Bronchial lymph node (tissue), 1 donor: ENCODE measurements around the genes APBB2, GRXCR1 and GNPDA2.

DNA sequence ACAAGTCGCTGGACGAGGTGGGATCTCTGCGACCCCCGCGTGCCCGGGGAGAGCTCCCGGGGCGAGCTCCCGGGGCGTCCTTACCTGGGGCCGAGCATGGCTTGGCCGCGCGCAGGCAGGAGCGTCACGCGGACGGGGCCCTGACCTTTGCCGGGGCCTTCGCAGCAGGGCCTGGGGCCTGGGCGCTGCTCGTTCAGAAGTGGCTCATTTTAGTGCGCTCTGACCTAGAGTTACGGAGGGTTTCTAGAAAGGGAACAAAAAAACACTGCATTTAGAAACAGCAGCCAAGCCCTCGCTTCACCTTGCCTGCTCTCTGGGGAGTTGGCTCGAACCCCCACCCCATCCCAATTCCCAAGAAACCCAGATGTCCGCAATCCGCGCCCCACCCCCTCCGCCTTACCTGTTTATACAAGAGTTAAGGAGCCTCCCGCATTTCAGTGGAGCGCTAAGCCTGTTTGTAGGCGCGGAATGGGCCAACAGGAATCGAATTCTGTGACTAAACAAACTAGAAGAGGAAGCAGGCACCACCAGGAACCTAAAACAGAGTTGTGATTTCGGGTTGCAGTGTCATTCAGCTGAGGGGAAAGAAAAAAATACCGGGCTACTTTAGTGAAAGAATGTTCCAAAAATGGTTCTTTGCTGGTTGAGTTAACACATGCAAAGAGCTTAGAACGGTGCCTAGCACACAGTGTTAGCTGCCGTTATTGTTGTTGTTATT is 874 bp upstream of the RBM47 start:
- PRO-cap: bidirectional peak, plus-strand start at position 108 of the sequence, minus-strand start at position 98 of the sequence; bidirectional peak, plus-strand start at position 543 of the sequence, minus-strand start at position 245 of the sequence

DNA sequence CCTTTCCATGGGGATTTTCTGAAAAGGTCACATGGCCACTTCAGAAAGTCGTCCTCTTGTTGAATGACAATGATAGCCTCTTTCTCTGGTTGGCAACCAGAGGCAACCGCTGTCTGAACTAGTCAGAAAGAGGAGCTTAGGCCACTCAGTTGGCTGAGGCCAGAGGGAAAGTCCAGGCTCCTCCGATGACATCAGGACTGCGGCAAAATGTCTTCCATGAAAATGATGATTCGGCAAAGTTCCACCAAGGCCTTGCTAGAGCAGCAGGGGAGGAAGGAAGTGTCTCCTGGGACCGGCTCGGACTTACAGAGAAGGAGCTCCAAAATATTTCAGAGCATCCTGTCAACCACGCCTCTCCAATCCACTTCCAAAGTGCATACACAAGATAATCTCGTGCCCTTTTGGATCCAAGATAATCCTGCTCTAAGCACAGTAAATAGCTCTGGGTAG is 19.2 kb upstream of the RBM47 start:
- PRO-cap: unidirectional peak, plus-strand start at position 148 of the sequence

GRCh38 chr4:40809616-40809982 is 59.8 kb downstream of the NSUN7 start:
- PRO-cap: unidirectional peak, minus-strand start at chr4:40809763

GRCh38 chr4:40908016-40909107 is 158.6 kb downstream of the NSUN7 start:
- PRO-cap: no peak

DNA sequence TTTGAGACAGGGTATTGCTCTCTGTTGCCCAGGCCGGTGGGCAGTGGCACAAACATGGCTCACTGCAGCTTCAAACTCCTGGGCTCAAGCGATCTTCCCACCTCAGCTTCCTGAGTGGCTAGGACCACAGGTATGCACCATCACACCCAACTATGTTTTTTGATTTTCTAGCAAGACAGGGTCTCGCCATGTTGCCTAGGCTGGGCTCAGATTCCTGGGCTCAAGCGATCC is 213.4 kb downstream of the NSUN7 start:
- PRO-cap: no peak

DNA sequence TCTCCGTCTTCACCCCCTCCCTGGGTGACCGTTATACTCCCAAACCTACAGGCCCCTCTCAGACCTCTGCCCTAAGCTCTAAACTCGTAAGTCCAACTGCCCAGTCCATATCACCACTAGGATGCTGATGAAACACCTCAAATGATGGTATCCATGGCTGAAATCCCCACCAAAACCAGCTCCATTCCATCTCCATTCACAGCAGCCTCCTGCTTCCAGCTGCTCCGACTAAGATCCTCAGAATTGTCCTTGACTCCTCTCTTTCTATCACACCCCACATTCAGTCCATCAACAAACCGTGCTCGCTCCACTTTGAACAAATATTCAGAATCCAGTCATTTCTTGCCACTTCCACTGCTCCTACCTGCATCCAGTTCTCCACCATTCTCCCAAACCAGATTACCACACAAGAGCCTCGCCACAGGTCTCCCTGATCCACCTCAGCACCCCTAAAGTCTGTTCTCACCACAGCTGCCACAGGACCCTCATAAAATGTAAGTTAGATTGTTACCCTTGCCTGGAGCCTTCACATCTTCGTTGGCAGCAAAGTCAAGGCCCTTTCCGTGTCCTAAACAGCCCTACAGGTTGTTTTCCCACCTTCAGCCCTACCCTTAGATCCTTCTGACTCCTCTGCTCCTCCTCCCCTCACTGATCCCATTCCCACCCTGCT is 19.1 kb downstream of the APBB2 start:
- PRO-cap: no peak

GRCh38 chr4:41213779-41214954 is at the start of gene APBB2:
Gene APBB2 (minus strand): TSS chr4:41214542.
- PRO-cap: bidirectional peak, plus-strand start at chr4:41214742, minus-strand start at chr4:41214615

GRCh38 chr4:41327607-41328150 is 71.0 kb downstream of the UCHL1 start:
- PRO-cap: no peak

DNA sequence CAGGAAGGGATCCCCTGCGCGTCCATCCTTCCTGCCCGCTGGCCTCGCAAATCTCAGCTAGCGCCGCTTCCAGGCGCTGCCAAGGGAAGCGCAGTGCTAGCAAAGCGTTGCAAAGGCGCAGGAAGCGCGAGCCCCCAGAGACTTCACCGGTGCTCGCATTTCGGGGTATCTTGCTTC is 104.3 kb downstream of the UCHL1 start:
- PRO-cap: unidirectional peak, minus-strand start at position 55 of the sequence

GRCh38 chr4:41361878-41362162 is 105.1 kb downstream of the UCHL1 start:
- PRO-cap: unidirectional peak, minus-strand start at chr4:41361950

DNA sequence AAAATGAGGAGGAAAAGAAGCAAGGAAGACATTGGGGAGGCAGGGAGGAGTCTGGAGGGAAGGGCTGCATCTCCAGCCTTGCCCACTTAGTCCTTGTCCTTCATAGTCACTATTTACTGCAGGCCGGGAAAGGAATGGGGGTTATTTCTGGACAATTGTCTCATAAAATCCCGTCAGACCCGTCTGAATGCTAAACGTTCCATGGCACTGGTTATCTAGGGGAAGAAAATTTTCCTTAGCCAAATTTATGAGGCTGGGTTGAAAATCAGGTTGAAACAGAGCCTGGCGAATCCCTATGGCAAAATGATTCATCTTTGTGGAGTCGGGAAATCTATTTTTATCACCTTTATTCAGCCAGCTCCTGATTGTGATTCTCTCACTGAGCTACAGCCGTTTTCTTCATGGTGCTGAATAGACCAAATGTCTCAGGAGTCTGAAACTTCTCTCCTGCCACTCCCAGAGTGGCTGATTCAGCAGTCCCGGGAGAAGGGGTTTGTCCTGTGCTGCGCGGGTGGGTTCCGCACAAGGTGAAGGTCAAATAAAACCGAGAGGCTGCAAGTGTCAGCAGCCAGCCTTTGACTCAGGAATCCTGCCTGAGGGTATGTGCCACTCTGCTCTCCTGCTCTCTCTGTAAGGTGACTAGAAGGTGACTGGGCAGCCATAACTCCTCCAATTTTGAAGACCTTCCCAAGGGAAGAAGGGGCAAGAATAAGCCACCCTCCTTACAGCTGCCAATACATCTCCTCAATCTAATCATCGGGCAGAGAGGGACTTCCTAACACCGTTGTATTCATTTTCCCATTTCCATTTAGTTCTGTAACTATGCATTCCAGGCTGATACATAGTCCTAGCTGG is 1.1 kb downstream of the LIMCH1 start:
- PRO-cap: no peak

- PRO-cap: unidirectional peak, plus-strand start at chr4:41545464
Observed at GRCh38 chr4:41544956-41545847, 7.2 kb downstream of the LIMCH1 start.

DNA sequence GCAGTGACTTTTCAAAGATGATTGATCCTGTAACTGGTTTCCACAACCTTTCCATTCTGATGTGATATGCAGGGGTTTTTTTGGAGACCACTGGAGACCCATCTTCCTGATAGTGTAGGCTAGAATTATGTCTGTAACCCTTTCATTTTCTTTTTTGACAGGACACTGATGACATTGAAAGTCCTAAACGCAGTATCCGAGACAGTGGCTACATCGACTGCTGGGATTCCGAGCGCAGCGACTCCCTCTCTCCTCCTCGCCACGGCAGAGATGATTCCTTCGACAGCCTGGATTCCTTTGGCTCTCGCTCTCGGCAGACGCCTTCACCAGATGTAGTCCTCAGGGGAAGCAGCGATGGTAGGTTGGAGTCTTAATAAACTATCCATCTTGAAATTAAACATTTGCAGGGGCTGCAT is 75.4 kb downstream of the LIMCH1 start:
- PRO-cap: no peak

DNA sequence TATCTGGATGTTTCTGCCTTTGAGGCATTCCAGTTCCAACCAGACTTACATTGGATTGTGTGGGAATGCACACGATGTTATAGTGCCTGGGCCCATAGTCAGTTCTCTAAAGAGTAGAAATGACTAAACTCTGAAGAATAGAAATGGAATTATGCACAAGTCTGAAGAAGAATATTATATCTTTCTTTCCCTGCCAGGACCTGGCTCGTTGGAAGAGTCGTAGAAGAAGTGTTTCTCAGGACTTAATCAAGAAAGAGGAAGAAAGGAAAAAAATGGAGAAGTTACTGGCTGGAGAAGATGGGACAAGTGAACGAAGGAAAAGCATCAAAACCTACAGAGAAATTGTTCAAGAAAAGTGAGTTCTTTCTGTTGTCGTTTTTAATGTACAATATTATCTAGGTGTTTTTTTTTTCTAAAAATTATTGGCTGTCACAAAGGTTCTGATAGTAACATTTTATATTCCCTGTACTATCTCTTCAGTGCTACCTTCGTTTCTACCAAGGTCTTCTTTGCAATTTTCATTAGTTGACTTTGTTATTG is 102.5 kb downstream of the PHOX2B start:
- PRO-cap: no peak

- PRO-cap: bidirectional peak, plus-strand start at chr4:42151168, minus-strand start at chr4:42151089
Observed at GRCh38 chr4:42150585-42151262, 1.7 kb downstream of the BEND4 start.

DNA sequence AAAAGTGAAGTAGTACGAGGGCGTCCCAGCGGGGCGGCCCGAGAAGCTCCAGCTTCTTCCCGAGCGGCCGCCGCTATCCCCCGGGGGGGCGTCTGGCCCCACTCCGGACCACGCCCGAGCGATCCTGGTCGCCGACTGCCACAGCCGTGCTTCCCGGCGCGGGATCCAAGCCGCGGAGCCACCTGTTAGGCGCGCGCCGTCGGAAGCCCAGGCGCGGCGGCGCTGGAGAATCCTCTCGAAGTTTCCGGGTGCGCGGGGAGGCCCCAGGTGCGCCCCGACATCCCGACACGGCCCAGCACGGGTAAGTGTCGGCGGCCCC is 1.2 kb downstream of the BEND4 start:
- PRO-cap: bidirectional peak, plus-strand start at position 266 of the sequence, minus-strand start at position 180 of the sequence

DNA sequence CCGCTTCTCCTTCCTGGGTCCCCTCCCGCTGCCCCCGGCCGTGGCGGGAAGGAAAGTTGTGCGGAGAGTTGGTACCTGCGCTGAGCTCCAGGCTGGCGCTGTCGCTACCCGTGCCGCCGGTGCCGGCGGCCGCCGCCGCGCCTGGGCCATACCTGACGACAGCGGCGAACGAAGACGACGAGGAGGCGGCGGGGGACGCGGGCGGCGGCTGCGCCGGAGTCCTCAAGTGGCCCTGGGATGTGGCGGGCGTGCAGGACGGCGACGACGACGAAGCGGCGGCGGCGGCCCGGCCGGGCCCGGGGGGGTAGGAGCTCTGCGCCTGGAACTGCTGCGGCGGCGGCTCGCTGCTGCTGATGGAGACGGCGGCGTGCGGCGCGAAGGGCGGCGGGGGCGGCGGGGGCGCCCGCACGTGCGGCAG is 864 bp downstream of the BEND4 start:
- PRO-cap: unidirectional peak, plus-strand start at position 243 of the sequence; unidirectional peak, plus-strand start at position 356 of the sequence

- PRO-cap: no peak
Observed at GRCh38 chr4:42605032-42606149, 51.5 kb downstream of the ATP8A1 start.

- PRO-cap: no peak
Observed at GRCh38 chr4:42892290-42892846, at the start of gene GRXCR1. Gene GRXCR1 (plus strand): TSS chr4:42892713.

GRCh38 chr4:44725598-44726726 is at the start of gene GNPDA2:
Gene GNPDA2 (minus strand): TSS chr4:44726556.
- PRO-cap: unidirectional peak, plus-strand start at chr4:44726222; bidirectional peak, plus-strand start at chr4:44726648, minus-strand start at chr4:44726556